GM12878 (cell line): ENCODE measurements around a stretch of chr17.

DNA sequence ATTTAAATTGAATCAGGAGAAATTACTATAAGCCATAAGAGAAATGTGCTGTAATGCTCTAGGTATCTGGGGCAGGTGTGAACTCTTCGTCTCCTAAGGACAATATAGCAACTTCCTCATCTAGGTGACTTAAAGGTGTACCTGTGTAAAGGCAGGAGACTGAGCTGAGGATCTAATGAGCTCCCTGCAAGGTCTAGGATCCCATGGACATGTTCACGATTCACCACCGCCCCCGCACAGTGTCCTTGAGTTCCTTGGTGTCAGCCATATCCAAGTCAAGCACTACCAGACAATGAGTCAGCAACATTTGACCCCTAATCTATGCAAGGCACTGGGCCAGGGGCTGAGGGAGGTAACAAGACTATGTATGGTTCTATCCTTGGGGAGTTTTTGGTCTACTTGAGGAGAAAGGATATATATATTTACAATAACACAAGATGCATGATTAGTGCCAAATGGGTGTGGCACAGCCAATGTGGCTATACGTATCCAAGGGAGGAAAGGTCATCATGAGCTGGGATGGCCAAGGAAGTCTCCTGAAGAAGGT is 34.9 kb downstream of the ITGB3 start:
- RAMPAGE, long total RNA, result no peak
- RRBS, 2 experiments, result no CpG with 5 or more reads among the region's 5 CpGs
CAGE:
- cytosol, long polyA minus RNA, result no peak
- cytosol, long polyA plus RNA, result no peak
- long polyA plus RNA, result no peak
- nucleolus, long total RNA, result no peak
- nucleus, long polyA plus RNA, result no peak
- nucleus, long total RNA, result no peak

- RAMPAGE, long total RNA, result no peak
- RRBS, 2 experiments, result no CpG with 5 or more reads among the region's 3 CpGs
CAGE:
- cytosol, long polyA minus RNA, result no peak
- cytosol, long polyA plus RNA, result no peak
- long polyA plus RNA, result no peak
- nucleolus, long total RNA, result no peak
- nucleus, long polyA plus RNA, result no peak
- nucleus, long total RNA, result no peak
Observed at GRCh38 chr17:47316299-47316819, 7.4 kb upstream of the EFCAB13 start.

DNA sequence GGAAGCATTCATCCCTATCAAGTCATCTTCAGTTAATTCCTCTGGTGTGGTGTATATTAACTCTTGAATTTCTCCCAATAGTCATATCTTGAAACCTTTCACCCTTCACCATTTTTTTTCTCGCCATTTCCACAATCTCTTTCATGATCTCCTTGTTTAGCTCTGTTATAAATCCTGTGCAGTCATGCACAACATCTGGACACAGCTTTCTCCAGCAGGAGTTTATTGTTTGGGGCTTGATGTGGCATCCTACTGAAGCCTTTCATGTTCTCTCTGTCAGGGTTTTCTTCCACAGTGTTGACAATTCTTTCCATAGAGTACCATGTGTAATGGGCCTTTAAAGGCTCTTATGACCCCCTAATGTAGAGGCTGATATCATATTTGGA is 93.8 kb downstream of the EFCAB13 start:
- RAMPAGE, long total RNA, result no peak
- RRBS, 2 experiments, result no CpG with 5 or more reads among the region's 1 CpG
CAGE:
- cytosol, long polyA minus RNA, result no peak
- cytosol, long polyA plus RNA, result no peak
- long polyA plus RNA, result no peak
- nucleolus, long total RNA, result no peak
- nucleus, long polyA plus RNA, result no peak
- nucleus, long total RNA, result no peak

- RAMPAGE, long total RNA, result no peak
- RRBS, 2 experiments, result no CpG with 5 or more reads among the region's 6 CpGs
CAGE:
- cytosol, long polyA minus RNA, result no peak
- cytosol, long polyA plus RNA, result no peak
- long polyA plus RNA, result no peak
- nucleolus, long total RNA, result no peak
- nucleus, long polyA plus RNA, result no peak
- nucleus, long total RNA, result no peak
Observed at GRCh38 chr17:47663883-47664574, 14.3 kb downstream of the KPNB1 start.

- RAMPAGE, long total RNA, result no peak
- RRBS, 2 experiments, result no CpG with 5 or more reads among the region's 9 CpGs
CAGE:
- cytosol, long polyA minus RNA, result no peak
- cytosol, long polyA plus RNA, result no peak
- long polyA plus RNA, result no peak
- nucleolus, long total RNA, result no peak
- nucleus, long polyA plus RNA, result no peak
- nucleus, long total RNA, result no peak
Observed at GRCh38 chr17:47673275-47674383, 20.3 kb upstream of the TBKBP1 start.

GRCh38 chr17:47685393-47685829 is 8.6 kb upstream of the TBKBP1 start:
- RAMPAGE, long total RNA, result no peak
- RRBS, 2 experiments, result no CpG with 5 or more reads among the region's 4 CpGs
CAGE:
- cytosol, long polyA minus RNA, result no peak
- cytosol, long polyA plus RNA, result no peak
- long polyA plus RNA, result no peak
- nucleolus, long total RNA, result no peak
- nucleus, long polyA plus RNA, result no peak
- nucleus, long total RNA, result no peak

DNA sequence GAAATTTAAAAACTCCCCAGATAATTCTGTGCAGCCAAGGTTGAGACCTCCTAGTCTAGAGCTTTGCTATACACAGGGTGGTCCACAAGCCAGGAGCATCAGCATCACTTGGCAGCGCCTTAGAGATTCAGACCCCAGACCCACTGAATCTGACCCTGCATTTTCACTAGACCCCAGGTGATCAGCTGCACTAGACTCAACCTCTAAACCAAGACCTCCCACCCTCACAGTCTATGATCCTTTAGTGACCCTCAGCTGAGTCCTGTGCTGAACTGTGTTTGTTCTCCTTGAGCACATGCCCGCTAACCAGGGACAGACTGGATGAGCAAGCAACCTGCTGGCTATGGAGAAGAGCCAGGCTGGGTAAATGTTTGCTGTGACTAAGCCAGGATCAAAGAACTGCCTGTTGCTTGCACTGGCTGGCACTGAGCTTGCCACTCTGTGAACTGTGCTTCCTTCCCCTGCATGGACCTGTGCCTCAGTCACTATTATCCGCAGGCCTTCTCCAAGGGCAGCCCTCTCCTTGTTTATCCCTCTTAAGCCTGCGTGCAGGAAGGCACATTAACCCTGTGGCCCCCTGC is 7.2 kb downstream of the PNPO start:
- RAMPAGE, long total RNA, result no peak
- RRBS, 2 experiments, result no CpG with 5 or more reads among the region's 4 CpGs
CAGE:
- cytosol, long polyA minus RNA, result no peak
- cytosol, long polyA plus RNA, result no peak
- long polyA plus RNA, result no peak
- nucleolus, long total RNA, result no peak
- nucleus, long polyA plus RNA, result no peak
- nucleus, long total RNA, result no peak

DNA sequence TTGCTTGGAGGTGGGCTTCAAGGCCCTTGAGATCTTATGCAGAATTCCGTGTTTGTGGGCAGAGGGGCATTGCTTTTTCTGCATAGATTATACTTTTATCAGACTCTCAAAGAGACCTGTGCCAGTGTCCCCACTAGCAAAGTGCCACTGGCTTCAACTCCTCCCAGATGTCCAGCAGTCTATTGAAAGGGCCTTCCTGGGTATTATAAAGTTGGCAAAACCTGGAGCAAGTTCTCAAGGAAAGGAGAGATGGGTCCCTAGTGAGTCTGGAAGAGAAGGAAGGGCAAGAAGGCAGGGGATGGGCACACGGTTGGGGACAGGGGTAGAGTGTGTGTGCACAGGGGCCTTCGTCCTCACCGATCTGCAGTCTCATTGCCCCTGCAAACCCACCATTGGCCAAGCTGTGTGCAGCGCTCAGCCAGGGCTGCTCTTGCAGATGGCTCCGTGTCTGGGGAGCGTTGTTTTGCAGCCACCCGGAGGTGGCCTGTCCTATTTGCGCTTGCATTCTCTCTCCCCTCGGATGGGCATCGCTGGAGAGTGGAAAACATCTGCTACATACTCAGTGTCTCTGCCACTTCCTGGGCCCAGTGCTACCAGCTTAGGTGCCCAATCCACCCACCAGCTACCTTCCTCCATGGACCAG is 963 bp upstream of the PRR15L start:
- RAMPAGE, long total RNA, result no peak
- RRBS, 2 experiments, result no CpG with 5 or more reads among the region's 11 CpGs
CAGE:
- cytosol, long polyA minus RNA, result no peak
- cytosol, long polyA plus RNA, result no peak
- long polyA plus RNA, result no peak
- nucleolus, long total RNA, result no peak
- nucleus, long polyA plus RNA, result no peak
- nucleus, long total RNA, result no peak

DNA sequence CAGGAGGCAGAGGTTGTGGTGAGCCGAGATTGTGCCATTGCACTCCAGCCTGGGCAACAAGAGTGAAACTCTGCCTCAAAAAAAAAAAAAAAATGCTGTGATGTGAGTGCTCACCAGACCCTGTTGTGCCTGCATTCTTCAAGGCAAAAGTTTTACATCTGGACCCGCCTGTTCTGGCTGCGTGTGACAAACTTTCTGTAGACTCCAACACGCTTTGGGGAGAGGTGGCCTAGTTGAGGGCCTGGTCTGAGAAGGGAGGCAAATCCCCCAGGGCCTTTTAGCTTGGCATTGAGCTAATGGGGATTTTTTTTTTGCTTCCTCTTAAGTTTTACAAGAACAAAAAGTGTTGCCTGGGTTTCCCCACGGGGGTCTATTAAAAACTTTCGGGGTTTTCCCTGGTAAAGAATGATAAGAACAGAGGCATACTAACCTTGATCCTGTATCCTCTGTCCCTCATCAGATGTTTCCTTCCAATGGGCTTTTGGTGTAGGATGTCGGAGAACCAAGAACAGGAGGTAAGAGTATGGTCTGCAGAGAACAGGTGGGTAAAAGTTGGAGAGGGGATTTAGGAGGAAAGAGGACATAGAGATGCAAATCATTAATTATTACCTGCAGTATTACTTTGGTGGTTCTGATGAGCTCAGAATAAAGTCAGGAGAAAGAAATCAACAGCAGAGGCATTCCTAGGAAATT is 4.2 kb downstream of the SNX11 start:
- RAMPAGE, long total RNA, result start-site peak on the plus strand centred at position 456 of the sequence, 57 bp wide, 142 and 111 reads in 2 replicates
- RRBS, 2 experiments, result no CpG with 5 or more reads among the region's 7 CpGs
CAGE:
- cytosol, long polyA minus RNA, result start-site peak on the plus strand centred at position 433 of the sequence, 32 bp wide, 221 reads
- cytosol, long polyA plus RNA, result start-site peak on the plus strand centred at position 436 of the sequence, 42 bp wide, 573 and 495 reads in 2 replicates
- long polyA plus RNA, result start-site peak on the plus strand centred at position 446 of the sequence, 61 bp wide, 690 and 751 reads in 2 replicates
- nucleolus, long total RNA, result start-site peak on the plus strand centred at position 445 of the sequence, 89 bp wide, 446 reads
- nucleus, long polyA plus RNA, result start-site peak on the plus strand centred at position 445 of the sequence, 89 bp wide, 510 and 537 reads in 2 replicates
- nucleus, long total RNA, result no peak

- RAMPAGE, long total RNA, result no peak
- RRBS, 2 experiments, result no CpG with 5 or more reads among the region's 6 CpGs
CAGE:
- cytosol, long polyA minus RNA, result no peak
- cytosol, long polyA plus RNA, result no peak
- long polyA plus RNA, result no peak
- nucleolus, long total RNA, result no peak
- nucleus, long polyA plus RNA, result no peak
- nucleus, long total RNA, result no peak
Observed at GRCh38 chr17:48162816-48163671, 55.5 kb downstream of the SNX11 start.

DNA sequence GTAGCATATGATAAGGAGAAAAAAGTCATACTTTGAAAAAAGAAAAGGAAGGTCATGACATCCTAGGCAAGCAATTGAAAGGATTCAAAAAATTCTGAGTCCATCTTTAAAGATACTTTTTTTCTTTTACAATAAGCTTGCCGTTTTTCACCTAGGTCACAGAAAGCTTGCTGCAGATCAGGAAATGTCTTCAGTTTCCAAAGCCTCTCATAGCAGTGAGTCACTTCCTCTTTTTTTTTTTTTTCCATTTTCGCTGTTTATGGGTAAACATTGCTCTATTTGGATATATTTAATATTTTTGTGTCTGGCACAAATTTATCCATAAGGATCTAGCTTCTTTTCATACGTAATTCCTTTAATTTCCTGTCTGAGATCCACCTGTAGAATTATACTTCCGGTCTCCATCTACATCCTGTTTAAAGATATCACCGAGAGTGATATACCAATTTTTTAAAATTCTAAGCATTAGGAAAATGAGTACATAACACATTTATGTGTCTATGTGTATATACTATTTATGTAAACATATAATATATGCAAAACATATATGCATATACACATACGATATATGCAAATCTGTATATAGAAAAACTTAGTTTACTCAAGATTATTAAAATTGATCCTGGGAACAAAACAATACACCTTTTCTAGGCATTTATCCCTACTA is 134.5 kb downstream of the SKAP1 start:
- RAMPAGE, long total RNA, result no peak
- RRBS, 2 experiments, result no CpG with 5 or more reads among the region's 6 CpGs
CAGE:
- cytosol, long polyA minus RNA, result no peak
- cytosol, long polyA plus RNA, result no peak
- long polyA plus RNA, result no peak
- nucleolus, long total RNA, result no peak
- nucleus, long polyA plus RNA, result no peak
- nucleus, long total RNA, result no peak

DNA sequence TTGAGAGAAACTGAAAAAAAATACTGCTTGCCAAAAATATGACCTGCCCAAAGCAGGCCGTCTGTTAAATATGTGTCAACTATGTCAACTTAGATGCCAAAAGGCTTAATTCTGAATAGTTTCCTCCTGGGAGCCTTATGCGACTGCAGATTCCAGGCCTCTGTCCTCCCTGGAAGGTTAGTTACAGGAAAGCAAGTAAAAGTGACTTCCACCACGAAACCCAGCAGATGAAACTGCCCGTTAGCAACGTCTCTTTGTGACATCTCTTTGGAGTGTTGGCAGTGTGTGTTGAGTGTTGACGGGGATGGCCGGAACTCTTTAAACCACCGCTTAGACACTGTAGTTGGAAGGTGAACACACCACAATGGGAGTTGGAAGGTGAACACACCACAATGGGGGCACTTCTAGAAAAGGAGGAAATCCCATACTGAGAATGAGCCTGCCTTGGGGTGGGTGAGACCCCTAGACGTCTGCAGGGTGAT is 908 bp downstream of the SKAP1 start:
- RAMPAGE, long total RNA, result no peak
- RRBS, 2 experiments, result no CpG with 5 or more reads among the region's 9 CpGs
CAGE:
- cytosol, long polyA minus RNA, result no peak
- cytosol, long polyA plus RNA, result no peak
- long polyA plus RNA, result no peak
- nucleolus, long total RNA, result no peak
- nucleus, long polyA plus RNA, result no peak
- nucleus, long total RNA, result no peak

- RAMPAGE, long total RNA, result no peak
- RRBS, 2 experiments, result no CpG with 5 or more reads among the region's 13 CpGs
CAGE:
- cytosol, long polyA minus RNA, result no peak
- cytosol, long polyA plus RNA, result no peak
- long polyA plus RNA, result no peak
- nucleolus, long total RNA, result no peak
- nucleus, long polyA plus RNA, result no peak
- nucleus, long total RNA, result no peak
Observed at GRCh38 chr17:48558900-48559622, 14.2 kb upstream of the HOXB2 start.

- RAMPAGE, long total RNA, result no peak
- RRBS, 2 experiments, result 68 to 69% methylated on average over 3 to 5 of the region's 7 CpGs
CAGE:
- cytosol, long polyA minus RNA, result no peak
- cytosol, long polyA plus RNA, result no peak
- long polyA plus RNA, result no peak
- nucleolus, long total RNA, result no peak
- nucleus, long polyA plus RNA, result no peak
- nucleus, long total RNA, result no peak
Observed at GRCh38 chr17:48570342-48570560, 7.9 kb downstream of the HOXB4 start.

DNA sequence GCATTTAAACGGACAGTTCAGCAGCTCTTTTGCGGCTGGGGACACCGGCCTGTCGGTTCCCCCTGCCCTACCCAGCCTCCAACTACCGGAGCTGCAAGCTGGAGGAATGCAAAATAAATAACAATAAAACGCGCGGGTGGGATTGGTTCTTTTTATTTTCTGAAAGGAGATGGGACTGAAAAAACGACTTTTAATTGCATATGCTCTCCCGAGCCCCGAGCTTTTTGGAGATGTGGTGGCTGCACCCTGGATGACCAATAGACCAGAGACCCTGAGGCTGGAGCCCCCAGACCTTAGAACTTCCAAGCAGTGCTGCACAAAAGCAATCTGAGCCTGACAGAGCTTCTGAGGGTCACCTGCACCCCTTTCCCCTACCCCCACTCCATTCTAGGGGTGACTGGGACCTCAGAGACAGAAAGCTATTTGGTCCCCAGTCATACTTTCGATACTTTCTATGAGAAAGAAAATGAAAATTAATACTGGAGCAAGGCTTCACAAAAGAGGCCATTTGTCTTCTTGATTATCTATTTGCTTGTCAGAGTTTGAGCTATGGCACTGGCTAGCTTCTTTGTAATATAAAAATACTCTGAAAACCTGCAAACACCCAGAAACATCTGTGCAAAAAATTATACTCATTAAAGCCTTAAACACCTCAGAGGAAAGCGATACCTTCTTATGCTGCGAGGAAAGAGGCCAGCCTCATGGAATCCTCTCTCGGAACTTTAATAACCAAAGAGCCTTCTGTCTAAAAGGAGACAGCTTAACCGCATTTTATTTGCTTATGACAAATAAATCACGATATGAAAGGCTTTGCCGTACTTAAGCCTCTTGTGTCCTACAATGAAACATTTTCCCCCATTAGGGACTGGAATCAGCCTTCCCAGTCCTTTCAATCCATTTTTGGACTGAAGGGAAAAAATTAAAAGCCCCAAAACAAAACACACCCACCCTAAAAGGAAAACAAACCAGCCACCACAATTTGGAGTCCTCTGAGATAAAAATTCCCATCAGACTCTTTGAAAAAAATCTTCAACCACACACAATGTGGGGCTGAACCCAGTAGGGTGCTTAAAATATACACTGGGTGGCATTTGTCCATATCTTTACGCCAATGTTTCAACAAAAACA is 3.4 kb downstream of the HOXB4 start:
- RAMPAGE, long total RNA, result no peak
- RRBS, 2 experiments, result 75% methylated on average over 2 of the region's 19 CpGs; no CpG with 5 or more reads in 1 of the 2 experiments
CAGE:
- cytosol, long polyA minus RNA, result no peak
- cytosol, long polyA plus RNA, result no peak
- long polyA plus RNA, result no peak
- nucleolus, long total RNA, result no peak
- nucleus, long polyA plus RNA, result no peak
- nucleus, long total RNA, result no peak

DNA sequence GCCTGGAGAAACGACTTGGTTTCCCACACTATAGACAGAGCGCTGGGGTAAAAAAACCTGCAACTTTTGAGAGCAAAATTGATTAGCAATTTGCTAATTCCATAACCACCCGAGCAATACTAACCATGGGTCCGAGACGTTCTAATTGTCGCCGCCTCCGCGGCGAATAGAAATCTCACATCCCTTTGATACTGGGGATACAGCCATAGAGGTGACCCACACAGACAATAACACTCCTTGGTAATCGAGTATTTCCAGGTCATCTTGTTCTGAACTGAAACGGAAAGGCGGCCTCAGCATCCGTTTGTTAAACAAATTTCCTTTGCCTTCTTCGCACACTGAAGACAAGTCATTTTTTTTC is 1.0 kb upstream of the HOXB4 start:
- RAMPAGE, long total RNA, result no peak
- RRBS, 2 experiments, result no CpG with 5 or more reads among the region's 15 CpGs
CAGE:
- cytosol, long polyA minus RNA, result no peak
- cytosol, long polyA plus RNA, result no peak
- long polyA plus RNA, result no peak
- nucleolus, long total RNA, result no peak
- nucleus, long polyA plus RNA, result no peak
- nucleus, long total RNA, result no peak

DNA sequence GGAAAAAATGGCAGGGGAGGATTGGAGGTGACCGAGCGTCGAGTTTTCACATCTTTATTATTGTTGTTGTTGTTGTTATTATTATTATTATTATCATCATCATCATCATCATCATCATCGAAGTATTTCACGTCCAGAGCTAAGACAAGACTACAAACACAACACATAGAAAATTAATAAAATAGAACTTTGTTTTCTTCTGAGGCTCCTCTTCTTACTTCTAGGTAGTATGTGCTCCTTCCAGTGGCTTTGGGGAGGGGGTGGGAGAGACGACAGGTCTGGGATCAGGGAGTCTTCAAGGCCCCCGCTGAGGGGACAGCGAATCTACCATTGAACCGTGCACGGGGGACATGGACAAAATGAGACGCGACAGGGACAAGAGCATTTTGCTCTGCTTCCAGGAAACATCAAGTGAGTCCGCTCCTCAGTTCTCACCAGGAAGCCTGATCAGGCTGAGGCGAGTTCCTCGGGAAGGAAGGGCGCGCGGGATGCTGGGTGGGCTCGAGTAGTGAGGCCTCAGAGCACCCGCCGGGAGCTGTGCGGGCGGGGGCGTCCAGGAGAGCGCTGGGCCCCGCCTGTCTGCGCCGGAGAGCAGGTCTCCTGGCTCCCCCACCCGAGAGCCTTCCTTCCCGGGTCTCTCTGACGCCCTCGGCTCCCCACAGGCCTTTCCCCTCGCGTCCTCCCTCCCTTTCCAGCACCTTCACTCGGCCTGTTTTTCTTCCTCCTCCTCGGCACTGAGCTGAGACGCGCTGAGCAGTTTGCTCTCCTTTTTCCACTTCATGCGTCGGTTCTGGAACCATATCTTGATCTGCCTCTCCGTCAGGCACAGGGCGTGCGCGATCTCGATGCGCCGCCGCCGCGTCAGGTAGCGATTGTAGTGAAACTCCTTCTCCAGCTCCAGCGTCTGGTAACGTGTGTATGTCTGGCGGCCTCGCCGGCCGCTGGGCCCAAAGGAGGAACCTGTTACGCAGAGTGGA is 2.4 kb upstream of the HOXB5 start:
- RAMPAGE, long total RNA, result no peak
- RRBS, 2 experiments, result 23 to 59% methylated on average over 13 of the region's 58 CpGs
CAGE:
- cytosol, long polyA minus RNA, result no peak
- cytosol, long polyA plus RNA, result no peak
- long polyA plus RNA, result no peak
- nucleolus, long total RNA, result no peak
- nucleus, long polyA plus RNA, result no peak
- nucleus, long total RNA, result no peak

GRCh38 chr17:48611258-48611636 is 430 bp upstream of the HOXB7 start:
- RAMPAGE, long total RNA, result no peak
- RRBS, 2 experiments, result no CpG with 5 or more reads among the region's 18 CpGs
CAGE:
- cytosol, long polyA minus RNA, result no peak
- cytosol, long polyA plus RNA, result no peak
- long polyA plus RNA, result no peak
- nucleolus, long total RNA, result no peak
- nucleus, long polyA plus RNA, result no peak
- nucleus, long total RNA, result no peak

- RAMPAGE, long total RNA, result no peak
- RRBS, 2 experiments, result 0 to 2% methylated on average over 4 to 8 of the region's 29 CpGs
CAGE:
- cytosol, long polyA minus RNA, result no peak
- cytosol, long polyA plus RNA, result no peak
- long polyA plus RNA, result no peak
- nucleolus, long total RNA, result no peak
- nucleus, long polyA plus RNA, result no peak
- nucleus, long total RNA, result no peak
Observed at GRCh38 chr17:48647092-48647817, 21.1 kb upstream of the HOXB9 start.

GRCh38 chr17:48671594-48672104 is 45.5 kb upstream of the HOXB9 start:
- RAMPAGE, long total RNA, result no peak
- RRBS, 2 experiments, result no CpG with 5 or more reads among the region's 21 CpGs
CAGE:
- cytosol, long polyA minus RNA, result no peak
- cytosol, long polyA plus RNA, result no peak
- long polyA plus RNA, result no peak
- nucleolus, long total RNA, result no peak
- nucleus, long polyA plus RNA, result no peak
- nucleus, long total RNA, result no peak